Myometrial cell (primary cell): ENCODE data around the gene DOC2A.

DNA sequence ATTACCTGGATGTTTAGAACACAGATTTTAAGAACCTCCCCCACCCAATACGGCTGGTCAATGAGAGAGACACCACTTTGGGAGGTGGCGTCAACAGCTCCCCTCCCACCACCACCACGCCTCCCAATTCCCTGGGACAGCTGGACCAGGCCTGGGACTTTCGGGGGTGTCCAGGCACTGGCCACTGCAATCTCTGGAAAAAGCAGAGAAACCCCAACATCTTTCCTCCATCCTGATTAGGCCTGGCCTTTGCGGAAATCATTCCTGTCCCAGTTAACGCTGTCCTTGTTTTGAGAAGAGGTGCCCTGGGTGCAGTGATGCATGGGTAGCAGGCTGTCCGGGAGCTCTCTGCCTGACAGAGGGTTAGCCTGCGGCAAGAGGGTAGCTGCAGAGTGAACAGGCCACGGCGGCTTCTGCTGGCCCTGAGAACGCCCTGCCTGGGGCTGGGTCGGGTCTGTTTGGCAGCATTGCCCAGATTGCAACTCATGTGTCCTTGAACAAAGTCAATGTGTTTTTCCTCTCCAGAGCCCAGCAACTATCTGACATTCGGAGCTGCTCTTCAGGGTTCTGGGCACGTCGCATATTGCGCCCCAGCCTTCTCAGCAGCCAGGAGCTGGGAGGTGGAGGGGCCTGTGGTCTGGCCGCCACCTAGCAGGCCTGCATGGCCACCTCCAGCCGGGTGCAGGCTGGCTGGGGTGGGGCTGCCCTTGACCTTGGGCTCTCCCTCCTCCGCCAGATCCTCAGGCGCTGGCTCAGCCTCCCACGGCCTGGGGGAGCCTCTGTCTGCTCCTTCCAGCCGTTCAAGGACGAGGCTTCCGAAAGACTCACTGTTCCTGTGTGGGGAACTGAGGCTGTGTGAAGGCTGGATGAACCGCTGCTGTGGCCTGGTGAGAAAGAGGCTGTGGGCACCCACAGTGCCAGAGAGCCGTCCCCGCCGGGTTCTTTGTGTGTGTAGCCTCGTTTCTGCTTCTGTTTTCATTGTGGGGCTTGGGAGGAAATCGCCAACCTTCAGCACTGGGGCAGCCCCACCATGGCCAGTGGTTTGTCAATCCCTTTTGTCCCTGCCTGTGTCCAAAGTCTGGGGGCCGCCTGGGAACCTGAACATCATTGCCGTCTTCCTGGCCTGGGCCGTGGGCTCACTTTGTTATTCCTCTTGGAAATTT lies 146.7 kb downstream of the NPIPB11 start:
- RAMPAGE, long total RNA = no peak

GRCh38 chr16:29271679-29272063 lies 134.8 kb downstream of the NPIPB11 start:
- RAMPAGE, long total RNA = no peak

DNA sequence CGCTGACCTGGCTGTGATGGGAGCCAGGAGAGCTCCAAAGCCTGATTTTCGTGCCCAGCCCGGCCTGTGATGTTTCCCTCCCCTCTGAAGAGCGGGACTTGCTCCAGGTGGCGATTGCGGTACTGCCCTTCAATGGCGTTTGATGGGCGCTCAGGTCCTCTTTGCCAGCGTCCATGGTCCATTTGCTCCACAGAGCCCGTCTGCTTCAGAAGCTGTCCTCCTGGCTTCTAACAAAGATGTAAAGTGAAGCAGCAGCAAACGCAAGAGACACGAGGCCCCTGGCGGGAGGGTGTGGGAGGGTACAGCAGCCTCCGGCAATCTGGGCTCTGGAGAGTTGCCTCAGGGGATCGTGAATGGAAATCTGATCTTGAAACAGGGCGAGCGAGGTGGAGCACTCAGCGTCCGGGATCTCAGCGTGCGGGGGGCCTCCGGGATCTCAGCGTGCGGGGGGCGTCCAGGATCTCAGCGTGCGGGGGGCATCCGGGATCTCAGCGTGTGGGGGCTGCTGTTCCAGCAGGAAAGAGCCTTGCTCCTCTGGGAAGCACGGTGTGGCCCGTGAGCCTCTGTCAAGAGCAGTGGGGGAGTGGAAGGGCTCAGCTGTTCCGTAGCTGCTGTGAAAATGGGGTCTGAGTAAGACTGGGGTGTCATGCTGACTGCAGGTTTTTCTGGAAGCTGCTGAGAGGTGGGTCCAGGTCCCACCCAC lies 93.3 kb downstream of the NPIPB11 start:
- RAMPAGE, long total RNA = no peak

DNA sequence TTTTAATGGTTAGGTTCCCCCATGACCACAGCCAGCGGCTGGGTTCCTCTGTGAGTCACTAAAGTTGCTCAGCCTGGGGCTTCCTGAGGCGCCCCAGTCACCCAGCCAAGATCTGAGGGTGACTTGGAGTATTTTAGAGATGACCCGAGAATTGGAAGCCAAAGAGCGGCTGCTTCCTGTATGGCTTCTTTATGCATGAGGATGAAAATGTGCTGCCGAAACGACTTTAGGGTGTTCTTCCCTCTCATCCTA lies 87.8 kb downstream of the NPIPB11 start:
- RAMPAGE, long total RNA = no peak

- RAMPAGE, long total RNA = no peak
Measured at GRCh38 chr16:29700208-29700798, 21.3 kb downstream of the QPRT start.

GRCh38 chr16:29736671-29737273 lies 9.0 kb downstream of the C16orf54 start:
- RAMPAGE, long total RNA = no peak

GRCh38 chr16:29807083-29807989 lies 1.0 kb downstream of the MAZ start:
- RAMPAGE, long total RNA = no peak

- RAMPAGE, long total RNA = no peak
Measured at GRCh38 chr16:29808531-29808882, 2.2 kb downstream of the MAZ start.

- RAMPAGE, long total RNA = no peak
Measured at GRCh38 chr16:29820678-29821748, 751 bp downstream of the MVP start.

DNA sequence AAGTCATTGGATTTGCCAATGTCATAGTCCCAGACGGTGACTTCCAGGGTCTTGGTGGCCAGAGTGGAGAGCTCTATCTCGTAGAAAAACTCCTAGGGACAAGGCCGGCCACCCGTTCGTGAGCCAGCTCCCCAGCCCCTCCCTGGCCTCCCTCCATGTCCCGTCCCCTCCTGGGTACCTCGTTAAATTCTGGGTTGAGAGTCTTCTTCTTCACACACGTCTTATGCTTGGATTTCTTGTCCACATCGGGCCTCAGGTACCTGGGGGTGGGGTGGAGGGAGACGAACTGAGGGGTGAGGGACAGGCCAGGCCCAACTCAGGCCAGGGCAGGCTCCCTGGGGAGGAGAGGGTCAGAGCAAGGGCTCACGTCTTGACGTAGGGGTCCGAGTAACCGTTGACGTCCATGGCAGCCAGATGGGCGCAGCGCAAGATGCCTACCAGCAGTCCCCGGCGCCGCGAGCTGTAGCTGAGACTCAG lies 4.4 kb downstream of the DOC2A start:
- RAMPAGE, long total RNA = no peak

GRCh38 chr16:30010785-30011827 lies at the start of gene DOC2A:
DOC2A (minus strand) TSS chr16:30011027.
- RAMPAGE, long total RNA = no peak

GRCh38 chr16:30029812-30030351 lies 1.2 kb downstream of the TLCD3B start:
- RAMPAGE, long total RNA = no peak

DNA sequence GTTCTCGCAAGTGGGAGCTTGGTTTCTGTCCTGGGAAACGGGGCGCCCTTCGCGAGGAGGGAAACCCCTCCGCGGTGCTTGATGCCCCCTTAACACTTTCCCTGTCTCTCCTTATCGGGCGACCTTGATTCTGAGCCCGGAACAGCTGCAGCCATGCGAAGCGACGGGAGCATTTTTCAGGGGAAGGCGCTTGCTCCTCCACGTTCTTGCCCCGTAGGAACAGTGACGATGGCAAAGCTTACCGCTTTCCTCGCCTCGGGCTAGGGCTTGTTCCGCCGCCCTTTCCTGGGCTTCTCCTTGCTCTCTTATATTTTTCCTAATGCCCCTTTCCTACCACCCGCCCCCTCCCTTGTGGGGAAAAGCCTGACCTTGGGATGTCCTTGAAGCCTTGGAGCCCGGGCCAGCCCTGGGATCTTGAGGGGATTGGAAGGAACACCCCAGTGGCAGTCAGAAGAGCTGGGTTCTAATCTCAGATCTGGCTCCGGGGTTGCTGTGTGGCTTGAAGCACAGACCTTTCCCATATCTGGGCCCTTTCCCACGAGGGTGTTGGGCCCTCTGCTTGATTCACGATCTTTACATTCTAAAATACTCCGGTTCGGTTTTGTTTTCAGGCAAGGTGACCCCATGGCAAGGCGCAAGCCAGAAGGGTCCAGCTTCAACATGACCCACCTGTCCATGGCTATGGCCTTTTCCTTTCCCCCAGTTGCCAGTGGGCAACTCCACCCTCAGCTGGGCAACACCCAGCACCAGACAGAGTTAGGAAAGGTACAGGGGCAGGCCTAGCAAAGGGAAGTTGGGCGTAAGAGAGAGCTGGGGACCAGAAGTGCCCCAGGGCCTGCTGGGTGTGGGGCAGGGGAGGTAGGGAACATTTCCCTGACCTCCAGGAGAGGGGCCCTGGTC lies 964 bp downstream of the ALDOA start:
- RAMPAGE, long total RNA = no peak

DNA sequence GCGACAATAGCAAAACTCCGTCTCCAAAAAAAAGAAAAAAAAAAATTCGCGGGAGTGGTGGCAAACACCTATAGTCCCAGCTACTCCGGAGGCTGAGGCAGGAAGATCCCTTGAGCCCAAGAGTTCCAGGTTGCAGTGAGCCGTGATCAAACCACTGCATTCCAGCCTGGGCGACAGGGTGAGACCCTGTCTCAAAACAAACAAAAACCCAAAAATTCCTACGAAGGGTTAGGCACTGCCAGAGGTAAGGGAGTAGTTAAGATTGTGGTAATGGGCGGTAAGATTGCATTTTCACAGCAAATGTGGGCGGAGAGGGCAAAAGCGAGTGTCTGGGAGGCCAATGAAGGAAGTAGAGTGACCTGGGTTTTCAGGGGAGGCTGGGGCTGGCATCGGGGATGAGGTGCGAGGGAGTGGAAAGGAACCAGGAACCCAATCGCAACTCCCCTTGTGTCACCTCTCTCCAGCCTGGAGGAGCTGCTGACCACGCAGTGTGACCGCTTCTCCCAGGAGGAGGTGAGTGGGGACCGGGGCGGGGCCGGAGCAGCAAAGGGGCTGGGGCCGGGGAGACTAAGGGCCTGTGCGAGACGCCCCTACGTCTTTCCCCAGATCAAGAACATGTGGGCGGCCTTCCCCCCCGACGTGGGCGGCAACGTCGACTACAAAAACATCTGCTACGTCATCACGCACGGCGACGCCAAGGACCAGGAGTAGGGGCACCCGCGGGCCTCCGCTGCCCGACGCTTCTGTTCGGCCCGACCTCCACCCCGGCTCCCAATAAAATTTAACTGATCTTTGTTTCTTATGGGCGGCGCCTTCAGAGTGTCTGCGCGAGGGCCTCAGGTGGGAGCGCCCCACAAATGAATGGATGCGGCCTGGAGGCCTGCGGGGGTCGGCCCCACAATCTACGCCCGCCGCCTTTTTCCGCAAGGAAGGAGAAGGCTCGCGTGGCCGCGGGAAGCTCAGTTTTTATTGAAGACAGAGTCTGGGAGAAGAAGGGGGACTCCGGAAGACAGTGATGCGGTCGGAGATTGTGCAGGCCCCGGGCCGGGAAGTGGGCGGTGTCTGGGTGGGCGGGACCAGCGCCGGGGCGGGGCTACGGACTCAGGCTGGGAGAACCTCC lies 2.9 kb downstream of the MYL11 start:
- RAMPAGE, long total RNA = start-site peak on the plus strand centred at position 420 of the sequence, 68 bp wide, 14 and 15 reads in 2 replicates

GRCh38 chr16:30398513-30399587 lies 3.6 kb downstream of the ZNF48 start:
- RAMPAGE, long total RNA = no peak

GRCh38 chr16:30444152-30444850 lies 1.4 kb downstream of the SEPHS2 start:
- RAMPAGE, long total RNA = no peak

DNA sequence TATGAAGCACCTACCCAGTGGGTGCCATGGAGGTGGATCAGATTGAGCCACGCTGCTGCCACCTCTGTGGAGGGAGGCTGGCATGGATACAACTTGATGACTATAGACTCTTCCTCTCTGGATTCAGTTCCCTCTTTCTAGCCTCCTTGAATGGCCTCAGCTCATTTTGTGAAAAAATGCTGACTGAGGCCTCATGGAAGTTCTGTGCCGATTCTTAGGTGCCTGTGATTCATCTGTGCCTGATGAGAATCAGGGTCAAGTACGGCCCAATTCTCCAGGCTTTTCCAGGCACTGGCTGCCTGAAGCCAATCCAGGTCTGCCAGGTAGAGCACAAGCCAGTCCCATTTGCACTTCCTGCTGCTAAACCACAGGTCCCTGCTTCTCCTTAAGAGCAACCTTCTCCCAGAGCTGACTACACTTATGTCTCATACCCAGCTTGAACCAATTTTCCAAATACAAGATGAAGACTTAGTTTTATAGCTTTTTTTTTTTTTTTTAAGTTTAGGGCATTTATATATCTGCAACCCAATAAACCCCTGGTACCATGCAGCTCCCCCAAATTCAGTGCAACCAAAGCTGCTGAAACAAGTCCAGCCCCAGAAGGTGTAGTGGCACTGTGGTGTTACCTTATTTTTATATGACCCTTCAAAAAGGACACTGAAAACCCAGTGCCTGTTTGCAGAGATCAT lies 7.2 kb downstream of the ZNF689 start:
- RAMPAGE, long total RNA = no peak

GRCh38 chr16:30623428-30624550 lies 13.6 kb upstream of the ZNF689 start:
- RAMPAGE, long total RNA = no peak

GRCh38 chr16:30670003-30671193 lies 12.2 kb downstream of the FBRS start:
- RAMPAGE, long total RNA = no peak

DNA sequence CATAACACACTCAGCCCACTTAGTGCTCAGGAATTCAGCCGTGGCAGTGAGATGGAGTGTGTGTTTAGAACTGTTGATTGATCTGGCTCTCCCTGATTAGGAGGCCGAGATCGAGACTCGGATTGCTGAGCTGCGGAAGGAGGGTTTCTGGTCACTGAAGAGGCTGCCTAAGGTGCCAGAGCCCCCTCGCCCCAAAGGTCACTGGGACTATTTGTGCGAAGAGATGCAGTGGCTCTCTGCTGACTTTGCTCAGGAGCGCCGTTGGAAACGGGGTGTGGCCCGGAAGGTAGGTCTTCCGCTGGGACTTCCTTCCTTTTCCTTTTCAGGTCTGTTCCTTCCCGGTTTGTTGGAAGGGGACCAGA lies 8.1 kb downstream of the SRCAP start:
- RAMPAGE, long total RNA = no peak